Metanephros (tissue), 2 donors: ENCODE results near the gene LPCAT1.

DNA sequence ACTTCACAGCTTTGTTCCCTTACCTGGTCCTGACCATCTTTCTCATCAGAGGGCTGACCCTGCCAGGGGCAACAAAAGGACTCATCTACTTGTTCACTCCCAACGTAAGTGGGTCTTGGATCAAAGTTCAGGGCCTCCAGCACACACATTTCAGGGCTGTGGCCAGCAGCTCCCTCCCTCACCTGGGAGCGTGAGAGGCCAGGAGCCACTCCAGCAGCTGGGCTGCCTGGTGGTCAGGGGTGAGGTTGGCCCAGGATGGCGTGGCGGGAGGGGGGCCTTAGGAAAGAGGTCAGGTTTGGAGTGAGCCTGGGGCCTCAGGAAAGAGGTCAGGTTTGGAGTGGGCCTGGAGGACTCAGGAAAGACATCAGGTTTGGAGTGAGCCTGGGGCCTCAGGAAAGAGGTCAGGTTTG lies 12.8 kb downstream of the SLC6A18 start:
- RAMPAGE, long total RNA = no peak

DNA sequence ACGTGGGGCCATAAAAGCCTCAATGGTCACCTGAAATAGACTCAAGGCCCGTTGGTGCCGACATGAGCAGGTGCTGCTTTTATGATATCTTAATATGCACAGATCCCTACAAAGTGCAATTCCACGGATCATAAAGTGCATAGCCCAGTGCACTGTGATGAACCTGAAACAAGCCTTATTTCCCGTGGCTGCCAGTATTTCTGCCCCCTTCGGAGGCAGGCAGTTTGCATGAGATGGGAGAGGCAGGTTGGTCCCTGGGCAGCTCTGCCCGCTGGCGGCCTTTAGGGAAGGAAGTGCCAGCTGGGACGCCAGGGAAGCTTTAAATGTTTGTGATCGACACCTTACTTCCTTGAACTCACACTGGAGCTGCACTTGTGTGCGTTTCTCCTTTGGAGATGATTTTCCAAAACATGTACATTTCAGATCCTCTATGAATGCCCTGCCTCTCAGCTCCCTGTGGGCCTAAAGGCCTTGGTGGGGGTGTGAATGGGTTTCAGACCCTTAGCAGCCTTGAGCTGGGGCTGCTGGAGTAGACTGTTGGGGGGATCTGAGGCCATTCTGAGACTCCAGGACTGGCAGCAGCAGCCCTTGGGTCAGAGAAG lies 14.7 kb downstream of the SLC6A18 start:
- RAMPAGE, long total RNA = no peak

- RAMPAGE, long total RNA = no peak
These were observed 24.4 kb upstream of the TERT start for GRCh38 chr5:1319306-1319709.

- RAMPAGE, long total RNA = no peak
These were observed 14.2 kb downstream of the CLPTM1L start for GRCh38 chr5:1330135-1331567.

- RAMPAGE, long total RNA = no peak
These were observed 5.0 kb upstream of the CLPTM1L start for GRCh38 chr5:1349682-1350521.

DNA sequence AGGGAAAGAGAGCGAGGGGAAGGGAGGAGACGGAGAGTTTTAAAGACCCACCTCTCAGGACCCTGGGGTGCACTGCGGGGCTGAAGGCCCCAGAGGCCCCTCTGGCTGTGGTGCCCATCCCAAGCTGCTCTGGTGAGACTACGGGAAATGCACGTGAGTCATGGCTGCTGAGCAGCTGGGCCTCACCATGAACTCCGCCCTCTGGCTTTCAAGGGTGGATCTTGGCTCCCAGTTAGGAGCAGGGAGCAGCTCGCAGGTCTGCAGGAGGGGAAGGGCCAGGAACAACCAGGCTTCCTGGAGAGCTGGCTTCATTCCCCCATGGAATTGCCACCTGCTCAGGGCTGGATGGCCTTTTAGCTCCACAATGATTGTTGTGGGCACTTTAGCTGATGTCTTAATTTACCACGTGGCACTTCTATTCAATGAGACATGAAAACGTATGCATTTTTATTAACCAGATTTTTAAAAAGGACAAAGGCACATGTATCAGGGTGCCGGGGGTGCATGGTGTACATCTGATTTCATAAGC lies 7.7 kb downstream of the SLC6A3 start:
- RAMPAGE, long total RNA = no peak

- RAMPAGE, long total RNA = no peak
These were observed 16.3 kb upstream of the SLC6A3 start for GRCh38 chr5:1461408-1462028.

DNA sequence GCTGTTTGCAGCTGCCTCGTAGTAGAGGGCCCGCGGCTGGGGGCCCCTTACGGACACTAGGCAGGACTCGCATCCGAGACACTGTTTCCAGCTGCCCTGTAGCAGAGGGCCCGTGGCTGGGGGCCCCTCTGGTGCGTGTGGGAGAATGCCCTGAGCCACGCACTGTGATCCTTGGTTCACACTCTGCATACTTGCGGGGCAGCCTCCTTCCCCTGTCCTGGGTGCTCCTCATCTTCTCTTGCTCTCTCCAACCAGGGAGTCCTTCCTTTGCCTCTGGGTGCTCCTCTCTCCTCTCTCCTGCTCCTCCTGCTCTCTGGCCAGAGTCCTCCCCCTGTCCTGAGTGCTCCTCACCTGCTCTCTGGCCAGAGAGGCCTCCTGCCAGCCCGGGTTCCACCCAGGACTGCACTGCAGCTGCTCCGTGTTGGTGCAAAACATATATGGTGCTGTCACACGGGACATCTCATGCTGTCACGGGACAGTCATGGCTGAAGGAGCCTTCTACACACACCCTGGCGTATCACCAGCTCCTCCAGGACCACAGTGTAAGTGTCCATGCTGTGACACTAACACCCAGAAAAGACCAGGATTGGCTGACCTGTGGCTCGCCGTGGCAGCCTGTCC lies 27.6 kb upstream of the SLC6A3 start:
- RAMPAGE, long total RNA = no peak

DNA sequence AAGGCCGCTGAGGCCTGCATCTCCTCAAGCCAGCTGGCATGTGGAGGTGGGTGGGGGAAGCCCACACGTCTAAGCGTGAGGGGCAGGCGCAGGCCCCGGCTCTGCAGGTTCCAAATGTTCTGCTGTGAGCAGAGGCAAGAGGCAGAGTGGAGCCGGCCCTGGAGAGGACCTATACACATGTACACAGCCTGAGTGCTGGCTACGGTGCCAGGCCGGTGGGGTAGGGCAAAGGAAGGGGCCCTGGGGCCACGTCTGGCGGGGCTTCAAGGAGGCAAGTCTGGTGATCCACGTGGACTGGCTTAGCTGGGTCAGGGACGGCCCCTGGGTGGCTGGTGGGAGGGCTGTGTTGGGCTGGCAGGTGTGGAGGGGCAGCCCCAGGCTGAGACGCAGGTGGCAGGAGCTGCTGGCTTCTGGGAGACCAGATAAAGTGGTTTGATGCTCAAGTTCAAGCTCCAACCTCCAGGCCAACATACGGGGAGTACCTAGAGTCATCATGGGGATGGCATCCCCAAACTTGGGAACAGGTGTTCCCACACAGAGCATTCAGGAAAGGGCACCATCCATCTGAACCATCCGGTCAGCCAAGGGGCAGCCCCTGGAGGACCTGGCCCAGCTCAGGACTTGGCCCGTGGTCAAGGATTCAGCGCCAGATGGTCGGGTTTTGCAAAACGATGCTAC lies 26.3 kb downstream of the LPCAT1 start:
- RAMPAGE, long total RNA = no peak

DNA sequence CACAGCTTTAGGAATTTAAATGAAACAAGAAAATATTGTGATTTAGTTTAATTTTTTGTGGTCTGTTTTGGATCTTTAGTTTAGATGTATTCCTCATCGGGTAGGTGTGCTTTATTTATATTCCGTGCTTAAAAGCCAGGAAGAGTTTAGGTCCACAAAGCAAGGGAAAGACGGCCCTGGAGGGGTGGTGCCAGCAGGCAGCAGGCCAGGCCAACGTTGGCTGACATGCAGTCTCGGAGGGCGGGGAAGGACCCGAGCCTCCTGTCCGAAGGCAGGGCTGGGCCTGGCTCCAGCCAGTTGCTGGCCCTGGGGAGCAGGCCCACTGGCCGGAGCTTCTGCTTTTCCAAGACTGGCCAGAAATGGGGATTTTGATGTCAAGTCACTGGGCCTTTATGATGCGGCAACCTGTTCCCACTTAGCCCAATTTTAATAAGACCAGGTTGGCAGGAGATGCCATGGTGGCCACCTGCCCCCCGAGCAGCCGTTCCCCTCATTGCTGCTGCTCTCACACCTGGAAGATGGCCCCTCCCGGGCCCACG lies 23.3 kb downstream of the LPCAT1 start:
- RAMPAGE, long total RNA = no peak

DNA sequence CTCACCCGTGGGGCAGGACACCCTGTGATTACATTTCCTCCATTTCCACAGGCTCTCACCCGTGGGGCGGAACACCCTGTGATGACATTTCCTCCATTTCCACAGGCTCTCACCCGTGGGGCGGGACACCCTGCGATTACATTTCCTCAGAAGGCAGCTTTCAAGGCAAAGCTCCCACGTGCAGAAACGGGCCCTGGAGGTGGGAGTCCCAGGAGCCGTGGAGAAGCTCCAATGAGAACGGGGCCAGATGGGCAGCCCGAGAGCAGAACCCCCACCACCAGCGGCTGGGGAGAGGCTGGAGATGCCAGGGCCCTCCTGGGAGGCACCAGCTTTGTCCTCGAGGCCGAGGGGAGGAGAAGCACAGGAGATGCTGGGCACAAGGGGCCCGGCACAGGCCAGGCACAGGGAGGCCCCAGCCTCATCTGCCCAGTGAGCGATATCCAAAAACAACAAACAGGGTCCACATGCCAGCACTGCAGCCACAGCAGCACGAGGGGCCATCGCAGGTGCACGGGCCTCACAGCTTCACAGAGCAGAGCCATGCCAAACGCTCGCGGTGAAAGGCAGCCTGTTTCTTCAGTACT lies 9.8 kb downstream of the LPCAT1 start:
- RAMPAGE, long total RNA = no peak

- RAMPAGE, long total RNA = no peak
These were observed at the start of gene LPCAT1 for GRCh38 chr5:1523433-1524510. LPCAT1 (minus strand) TSS chr5:1523960.

DNA sequence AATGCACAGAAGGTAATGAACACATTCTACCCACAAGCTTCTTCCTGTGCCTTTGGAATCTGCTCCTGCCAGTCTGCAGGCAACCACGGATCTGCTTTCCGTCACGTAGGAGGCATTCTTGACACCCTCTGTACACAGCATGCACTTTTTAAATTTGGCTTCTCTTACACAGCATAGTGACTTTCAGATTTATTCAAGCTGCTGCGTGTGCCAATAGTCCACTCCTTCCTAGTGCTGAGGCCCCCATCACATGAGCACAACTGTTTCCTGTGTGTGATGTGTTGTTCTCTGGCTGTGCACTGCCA lies 44.9 kb upstream of the LPCAT1 start:
- RAMPAGE, long total RNA = no peak

- RAMPAGE, long total RNA = no peak
These were observed 121.2 kb upstream of the LPCAT1 start for GRCh38 chr5:1644888-1645479.

DNA sequence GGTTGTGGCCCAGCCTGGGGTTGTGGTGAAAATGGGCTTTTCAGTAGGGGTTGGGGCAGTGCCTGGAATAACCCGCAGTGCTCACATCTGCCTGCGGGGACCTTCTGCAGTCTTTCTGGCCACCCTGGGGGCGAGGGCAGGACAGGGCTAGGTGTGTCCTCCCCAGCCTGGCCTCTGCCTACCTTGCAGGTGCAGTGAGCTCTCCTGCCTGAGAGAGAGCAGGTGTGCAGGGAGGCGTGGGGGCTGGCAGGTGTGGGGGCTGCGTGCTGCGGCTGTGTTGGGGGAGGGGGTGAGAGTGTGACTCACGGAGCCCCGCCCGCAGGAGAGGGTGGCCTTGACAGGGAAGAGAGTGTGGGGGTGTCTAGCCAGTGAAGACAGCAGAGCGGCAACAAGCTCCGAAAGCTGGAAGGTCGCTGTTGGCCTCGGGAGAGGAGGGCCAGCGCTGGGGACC lies 131.4 kb downstream of the MRPL36 start:
- RAMPAGE, long total RNA = no peak

GRCh38 chr5:1841032-1841761 lies 40.0 kb downstream of the NDUFS6 start:
- RAMPAGE, long total RNA = no peak

DNA sequence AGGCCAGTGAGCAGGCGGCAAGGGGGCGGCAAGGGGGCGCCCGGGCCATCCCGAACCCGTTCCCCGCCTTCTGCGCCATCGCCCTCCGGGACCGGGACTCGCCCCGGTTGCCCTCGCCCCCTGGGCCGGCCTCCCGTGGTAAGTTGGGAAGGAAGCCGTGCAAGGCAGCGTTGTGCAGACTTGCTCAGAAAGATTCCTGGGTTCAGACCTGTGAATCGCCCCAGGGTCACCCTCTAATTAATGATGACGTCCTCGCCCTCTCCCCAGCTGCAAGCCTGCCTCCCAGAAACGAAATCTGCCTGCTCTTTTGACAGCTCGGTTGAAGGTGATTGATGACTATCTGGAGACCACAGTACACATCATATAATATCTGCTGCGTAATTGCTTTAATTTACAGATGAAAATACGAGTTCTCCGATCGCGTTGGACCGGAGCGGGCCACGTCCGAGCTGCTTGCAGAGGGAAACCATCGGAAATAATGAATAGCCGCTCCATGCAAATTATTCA lies 1.4 kb upstream of the IRX4 start:
- RAMPAGE, long total RNA = no peak

- RAMPAGE, long total RNA = no peak
These were observed 4.4 kb upstream of the IRX4 start for GRCh38 chr5:1886676-1887884.

DNA sequence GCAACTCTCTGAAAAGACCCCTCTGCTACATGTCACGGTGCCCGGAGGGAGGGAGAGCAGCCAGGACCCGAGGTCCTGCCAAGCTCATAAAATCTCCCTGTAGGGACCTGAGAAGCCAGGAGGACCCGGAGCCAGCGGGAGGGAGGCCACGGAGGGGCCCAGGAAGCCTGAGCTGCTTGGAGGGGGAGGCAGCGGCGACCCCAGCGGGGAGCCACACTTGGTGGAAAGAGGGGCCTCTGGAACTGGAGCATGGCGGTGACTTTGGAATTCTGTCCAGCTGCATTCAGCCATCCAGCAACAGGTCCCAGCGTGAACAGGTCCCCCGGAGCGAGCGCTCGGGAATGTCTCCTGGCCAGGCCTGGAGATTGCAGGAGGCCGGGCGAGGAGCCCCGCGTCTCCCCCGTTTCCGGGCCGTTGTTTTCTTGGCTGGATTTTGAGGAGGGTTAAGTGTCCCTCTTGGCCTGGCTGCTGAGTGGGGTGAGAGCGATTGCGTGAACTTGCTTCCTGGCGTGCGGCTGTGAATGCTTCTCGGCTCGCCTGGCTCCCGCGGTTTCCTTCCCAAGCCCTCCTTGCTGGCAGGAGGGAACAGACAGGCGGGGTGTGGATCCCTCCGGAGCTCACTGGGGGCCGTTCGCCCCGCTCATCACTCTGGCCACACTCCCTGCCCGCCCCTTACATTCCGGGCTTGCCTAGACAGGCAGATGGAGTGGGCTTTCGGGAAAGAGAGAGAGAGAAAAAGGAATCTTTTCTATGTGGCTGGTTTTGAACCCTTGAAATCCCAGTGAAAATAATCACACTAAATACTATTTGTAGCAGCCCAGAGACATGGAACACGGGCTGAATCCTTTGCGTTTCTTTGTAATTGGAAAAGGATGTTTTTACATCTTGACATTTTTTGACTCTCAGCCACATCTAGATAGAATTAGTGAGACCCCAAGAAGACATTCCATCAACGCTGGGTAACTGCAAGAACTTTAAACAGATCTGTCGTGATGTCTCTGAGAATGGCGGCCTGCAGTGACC lies 125.4 kb upstream of the IRX4 start:
- RAMPAGE, long total RNA = no peak

DNA sequence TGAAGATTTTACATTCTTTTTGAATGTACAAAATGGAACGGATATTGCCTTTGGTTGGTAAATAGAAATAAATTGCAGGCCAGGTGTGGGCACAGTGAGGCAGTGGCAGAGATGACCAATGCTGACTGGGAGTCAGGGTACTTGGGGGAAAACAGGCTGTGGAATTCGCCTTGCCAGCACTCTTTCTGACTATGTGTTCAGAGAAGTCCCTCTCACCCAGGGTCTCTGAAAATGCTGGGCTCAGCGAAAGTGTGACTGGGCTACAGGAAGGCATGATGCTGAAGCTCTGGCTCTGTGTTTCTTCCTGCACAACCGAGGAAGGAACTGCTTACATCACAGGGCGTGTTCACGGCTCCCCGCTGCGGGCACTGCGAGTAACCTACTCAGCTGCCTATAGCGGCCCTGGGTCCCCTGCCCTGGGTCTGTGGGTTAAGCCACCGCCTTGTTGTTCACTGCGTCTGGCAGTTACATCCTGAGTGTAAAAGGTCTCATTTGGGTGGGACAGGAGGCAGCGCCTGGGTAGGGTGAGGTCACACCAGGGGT lies 222.4 kb upstream of the IRX4 start:
- RAMPAGE, long total RNA = no peak